ENCODE measurements around a stretch of chr1.

DNA sequence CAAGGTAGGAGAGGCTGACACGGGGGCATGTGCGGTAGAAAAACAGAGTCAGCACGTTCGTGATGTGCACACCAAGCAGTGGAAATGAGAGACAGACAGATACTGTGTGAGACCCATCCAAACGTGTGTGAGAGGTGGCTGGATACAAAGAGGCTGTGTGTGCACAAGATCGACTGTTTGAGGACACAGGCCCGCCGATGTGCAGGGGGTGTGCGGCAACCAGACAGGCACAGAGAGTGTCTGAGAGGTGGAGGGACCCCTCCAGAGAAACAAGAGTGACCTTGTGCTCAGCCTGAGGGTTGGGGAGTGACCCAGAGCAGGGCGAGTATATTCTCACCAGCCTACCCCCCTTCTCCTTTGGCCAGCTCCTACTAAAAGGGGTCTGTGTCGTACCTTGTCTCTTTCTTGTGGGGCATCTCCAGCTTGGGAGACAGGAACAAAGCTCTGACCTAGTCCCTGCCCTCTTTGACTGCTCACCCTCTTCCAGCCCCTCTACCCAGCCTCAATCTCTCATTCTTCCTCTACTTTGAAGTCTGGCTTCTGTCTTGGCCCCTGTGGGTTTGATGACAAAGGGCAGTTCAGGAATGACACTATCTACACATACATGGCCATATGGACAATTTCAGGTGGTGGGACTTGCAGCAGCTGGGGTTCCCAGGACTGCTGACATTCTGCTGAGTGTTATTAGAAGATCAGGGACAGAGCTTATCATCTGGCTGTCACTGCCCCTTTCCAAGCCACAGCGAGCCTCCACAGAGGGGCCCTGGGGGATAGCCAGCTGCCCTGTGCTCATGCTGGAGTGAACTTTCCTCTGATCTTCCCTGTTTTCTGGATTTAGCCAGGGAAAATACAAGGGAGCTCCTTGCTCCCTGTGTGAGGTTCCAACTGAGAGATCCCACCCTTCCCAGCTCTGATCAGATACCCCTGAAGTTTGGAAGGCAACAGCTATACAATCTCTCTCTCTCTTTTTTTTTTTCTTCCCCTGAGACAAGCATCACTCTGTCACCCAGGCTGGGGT lies 97.5 kb upstream of the IPO9 start:
- PRO-cap, result no peak

DNA sequence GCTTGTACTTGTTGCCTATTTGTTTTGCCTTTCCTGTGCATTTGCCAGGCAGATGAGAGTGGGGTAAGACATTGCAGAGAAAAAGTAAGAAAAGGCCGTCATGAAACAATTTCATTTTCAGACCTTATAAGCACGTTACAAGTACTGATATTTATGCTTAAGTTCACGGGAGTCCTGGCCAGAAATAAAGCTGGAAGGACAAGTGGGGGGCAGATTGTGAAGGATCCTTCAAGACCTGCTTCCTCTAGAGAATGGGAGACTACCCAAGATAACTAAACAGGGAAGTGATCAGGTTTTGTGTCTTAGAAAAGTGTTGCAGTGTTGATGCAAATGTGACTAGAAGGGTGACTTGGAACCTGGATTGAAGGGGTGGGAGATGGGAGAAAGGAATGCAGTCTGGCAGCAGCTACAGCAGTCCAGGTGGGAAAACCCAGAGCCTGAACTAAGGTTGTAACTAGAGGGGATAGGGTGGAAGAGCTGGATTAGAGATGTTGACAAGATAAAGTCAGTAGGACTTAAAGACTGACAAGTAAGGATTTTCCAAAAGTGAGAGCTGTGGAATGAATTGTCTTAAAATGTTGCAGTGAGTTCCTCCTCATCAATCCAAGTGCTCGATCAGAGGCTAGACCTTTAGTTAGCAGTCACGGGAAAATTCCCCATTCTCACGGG lies 7.2 kb upstream of the SHISA4 start:
- PRO-cap, result no peak

- PRO-cap, result no peak
Observed at GRCh38 chr1:201899915-201901164, 11.6 kb downstream of the SHISA4 start.

DNA sequence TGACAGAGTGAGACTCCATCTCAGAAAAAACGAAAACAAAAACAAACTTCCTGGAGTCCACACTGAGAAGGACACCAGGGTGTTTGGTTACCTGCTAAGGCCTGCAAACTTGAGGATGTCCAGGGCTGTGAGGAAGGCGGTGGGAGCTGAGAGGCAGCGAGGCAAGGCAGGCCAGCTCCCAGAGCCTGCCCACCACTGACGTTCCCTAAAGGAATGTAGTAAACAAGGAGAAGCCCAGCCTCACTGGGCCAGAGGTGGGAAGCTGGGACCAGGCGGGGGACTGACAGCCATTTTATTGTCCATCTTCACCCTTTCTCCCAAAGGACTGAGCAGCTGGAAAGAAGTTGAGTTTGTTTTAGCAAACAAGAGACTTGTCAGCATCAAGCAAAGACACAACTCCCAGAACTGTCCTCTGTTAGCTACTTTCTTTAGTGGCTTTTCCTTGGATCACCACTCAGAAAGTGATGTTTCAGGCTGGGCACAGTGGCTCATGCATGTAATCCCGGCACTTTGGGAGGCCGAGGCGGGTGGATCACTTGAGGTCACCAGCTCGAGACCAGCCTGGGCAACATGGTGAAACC lies 24.2 kb downstream of the SHISA4 start:
- PRO-cap, result no peak

GRCh38 chr1:201918247-201918951 lies 27.9 kb downstream of the LMOD1 start:
- PRO-cap, result no peak

DNA sequence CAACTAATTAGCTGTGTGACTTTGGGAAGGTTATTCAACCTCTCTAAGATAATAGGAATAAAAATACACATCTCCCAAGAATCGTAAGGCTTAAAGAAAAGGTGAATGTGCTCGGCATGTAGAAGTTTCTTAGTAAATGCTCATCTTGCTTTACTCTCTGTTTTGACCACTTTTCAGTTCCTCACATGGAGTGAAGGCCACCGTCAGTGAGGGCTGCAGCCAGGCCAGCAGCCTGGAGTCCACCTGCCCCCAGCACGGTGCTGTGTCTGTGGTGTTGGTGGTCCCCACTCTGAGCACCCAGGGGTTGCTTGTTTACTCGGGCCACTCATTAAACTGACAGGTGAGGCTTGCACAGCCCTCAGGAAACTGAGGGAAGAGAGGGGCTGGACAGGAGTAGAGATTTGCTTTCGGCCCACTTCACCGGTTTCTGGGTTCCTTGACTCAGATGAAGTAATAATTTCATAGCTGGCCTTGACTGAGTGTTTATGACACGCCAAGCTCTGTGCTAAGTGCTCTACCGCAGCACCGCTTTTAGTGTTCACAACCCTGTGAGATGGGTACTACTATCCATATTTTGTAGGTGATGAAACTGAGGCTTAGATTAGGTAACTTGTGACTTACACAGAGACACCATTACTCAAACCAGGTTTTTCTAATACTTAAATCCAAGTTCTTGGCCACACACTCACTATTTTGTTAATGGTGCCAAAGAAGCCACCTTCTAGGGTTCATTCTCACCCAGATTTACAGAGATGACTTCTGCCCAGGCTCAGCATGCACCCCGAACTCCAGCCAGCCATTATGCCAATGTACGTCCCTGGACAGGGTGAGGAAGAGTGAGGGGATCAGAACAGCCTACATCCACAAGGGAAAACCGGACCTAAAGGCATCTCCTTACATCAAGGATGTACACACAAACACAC lies 2.8 kb downstream of the LMOD1 start:
- PRO-cap, result no peak

GRCh38 chr1:202009352-202009631 lies 1.1 kb upstream of the ELF3 start:
- PRO-cap, result no peak

- PRO-cap, result no peak
Observed at GRCh38 chr1:202015839-202016506, 5.6 kb downstream of the ELF3 start.

DNA sequence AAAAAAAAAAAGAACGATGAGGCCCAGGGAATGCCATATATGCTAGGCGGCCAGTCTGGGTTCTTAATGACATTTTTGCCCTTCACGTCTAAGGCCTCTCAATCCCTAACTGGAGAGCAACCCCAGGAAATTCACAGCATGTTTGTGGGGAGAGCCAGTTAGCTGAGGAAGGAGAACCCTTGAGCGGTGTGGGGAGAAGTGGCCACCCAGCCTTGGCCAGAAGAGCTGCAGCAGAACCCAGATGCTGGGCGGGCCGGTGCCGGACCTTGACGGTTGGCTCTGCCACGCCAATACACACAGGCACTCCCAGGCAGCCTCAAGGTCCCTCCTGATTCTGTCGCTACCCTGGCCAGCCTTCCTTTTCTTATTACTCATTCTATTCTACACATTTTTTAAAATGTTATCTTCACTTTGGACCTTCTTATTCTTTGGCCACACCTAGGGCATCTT lies 50.6 kb upstream of the GPR37L1 start:
- PRO-cap, result no peak

DNA sequence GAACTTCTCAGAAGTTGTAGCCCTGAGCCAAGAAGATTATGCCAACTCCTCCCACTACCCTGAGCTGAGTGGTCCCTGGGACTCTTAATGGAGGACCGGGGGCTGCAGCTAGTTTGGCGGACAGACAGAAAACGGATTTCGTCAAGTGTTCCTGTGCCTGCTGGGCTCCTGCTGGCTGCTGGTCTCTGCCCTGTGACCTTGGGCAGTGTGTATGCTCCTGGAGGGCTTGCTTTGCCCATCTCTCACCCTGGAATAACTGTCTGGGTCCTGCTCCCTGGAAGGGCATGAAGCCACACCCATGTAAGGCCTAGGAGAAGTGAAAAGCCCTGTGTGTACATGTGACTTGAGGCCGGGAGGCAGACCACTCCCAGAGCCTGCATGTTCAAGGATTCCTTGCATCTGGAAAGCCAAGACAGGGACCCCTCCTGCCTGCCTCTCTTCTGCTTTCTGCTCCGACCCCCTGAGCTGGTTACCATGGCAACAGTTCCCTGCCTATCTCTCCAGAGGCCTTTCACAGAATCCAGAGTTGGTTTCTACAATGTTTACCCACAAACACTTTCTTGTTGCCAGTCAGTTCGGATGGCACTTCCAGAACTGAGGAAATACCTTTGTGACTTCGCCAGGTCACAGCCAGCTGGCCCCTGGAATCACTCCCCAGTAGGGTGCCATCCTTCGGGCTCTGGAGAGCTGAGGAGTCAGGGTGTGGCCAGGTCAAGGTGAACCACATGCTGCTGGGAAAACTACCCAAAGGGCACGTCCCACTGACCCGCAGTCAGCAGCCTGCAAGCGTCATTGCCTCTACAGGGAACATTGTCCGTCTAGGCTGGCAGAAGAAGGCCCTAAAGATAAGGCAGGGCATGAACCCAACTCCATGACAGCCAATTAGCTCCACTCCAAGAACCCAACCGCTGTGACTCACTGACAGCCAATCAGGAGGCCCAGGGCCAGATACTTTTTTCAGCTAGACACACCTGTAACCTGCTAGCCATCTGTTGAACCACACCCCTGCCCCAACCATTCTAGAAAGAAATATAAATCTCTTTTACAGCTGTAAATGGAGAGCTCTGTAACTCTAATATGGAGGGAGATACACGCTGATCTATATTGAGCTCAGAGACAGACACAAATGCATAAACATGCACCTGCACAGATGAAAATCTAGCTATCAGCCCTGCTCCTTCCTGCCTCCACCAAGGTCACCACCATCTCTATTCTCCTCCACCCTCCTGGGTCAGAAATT lies 14.6 kb upstream of the GPR37L1 start:
- PRO-cap, result no peak

DNA sequence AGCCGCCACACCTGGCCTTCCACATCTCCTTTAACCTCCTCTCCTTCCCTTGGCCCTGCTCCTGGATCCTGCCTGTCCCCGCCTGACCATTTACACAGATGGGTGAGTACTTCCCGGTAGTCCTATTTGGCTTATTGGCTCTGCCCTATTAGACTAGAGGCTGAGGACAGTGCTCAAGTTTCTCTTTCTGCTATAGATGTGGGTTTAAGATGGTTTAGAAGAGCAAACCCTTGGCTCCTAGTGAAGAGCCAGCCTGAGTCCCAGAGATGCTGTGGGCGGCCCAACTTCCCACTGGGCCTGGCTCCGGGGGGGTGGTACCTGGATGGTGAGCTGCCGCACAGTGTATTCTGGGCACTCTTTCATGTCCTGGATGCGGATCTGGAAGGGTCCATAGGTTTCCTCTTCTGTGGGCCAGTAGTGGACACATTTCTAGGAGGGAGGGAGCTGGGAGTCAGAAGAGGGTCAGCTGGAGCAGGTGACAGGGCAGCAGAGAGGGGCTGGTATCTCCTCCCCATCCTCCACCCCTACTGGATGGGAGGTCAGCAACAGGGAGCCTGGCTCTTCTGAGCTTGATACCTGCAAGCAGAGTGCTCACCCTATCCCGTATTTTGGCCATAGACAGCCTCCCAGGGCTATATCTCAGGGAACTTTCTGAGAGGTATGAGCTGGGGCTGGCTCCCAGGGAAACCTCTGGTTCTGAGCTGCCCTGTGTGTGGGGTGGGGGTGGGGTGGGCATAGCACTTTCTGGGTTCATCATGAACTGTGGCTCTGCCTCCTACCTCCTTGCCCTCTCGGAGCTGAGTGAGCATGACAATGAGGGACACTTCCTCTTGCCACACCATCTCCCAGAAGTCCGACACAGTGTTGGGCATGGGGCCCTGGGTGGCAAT lies 6.8 kb downstream of the PTPN7 start:
- PRO-cap, result no peak

- PRO-cap, result no peak
Observed at GRCh38 chr1:202200681-202201052, 7.1 kb downstream of the LGR6 start.

GRCh38 chr1:202520141-202521270 lies 172.0 kb downstream of the PPP1R12B start:
- PRO-cap, result no peak

DNA sequence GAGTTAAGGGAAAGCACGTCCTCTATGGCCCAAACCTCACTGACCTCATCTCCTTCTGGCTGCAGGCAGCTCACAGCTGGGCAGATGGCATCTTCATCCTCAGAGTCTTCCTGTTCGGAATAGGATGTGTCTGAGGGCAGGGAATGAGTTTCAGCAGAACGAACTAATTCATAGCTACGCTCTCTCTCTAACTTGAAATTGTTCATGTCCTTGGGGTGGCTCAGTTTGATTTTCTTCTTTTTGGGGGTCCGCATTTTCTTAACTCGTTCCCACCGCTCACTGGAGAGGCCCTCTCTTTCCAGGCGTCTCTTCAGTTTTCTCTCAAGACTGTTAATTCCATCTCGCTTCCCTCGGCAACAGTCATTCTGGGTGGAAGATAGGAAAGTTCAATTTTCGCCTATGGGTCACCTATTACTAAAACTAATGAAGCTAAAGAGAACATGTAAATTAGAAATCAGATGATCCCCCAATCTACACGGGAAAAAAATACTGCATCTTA lies 19.5 kb upstream of the SYT2 start:
- PRO-cap, result no peak

DNA sequence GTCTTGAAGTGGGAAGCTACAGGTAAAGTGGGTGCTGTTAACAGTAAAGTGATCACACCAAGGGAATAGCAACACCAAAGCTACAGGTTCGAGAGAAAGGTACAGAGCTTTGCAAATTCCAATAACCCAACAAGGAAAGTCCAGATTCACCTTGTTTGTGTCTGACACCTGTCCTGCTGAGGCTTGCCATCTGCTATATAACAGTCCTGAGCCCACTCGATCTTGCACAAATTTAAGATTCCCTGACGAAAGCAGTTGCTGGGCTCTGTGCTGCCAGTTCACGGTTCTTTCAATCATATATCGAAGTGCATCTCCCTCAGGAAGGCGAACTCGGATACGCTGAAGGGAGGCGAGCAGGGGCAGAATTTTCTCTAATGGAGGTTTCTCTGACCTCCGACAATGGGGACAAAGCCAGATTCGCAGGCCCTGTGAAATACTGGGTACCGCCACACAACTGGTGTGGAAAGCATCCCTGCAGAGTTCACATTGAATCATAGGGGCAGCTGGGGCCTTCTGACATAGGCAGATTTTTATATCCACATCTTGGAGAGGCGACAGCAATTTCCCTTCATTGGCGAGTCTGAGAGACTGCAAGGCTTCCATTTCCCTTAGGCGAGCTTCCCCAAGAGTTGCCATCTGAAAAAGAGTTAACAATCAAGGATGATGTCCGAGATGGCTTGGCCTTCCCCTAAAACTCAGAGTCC lies 23.1 kb upstream of the SYT2 start:
- PRO-cap, result no peak

DNA sequence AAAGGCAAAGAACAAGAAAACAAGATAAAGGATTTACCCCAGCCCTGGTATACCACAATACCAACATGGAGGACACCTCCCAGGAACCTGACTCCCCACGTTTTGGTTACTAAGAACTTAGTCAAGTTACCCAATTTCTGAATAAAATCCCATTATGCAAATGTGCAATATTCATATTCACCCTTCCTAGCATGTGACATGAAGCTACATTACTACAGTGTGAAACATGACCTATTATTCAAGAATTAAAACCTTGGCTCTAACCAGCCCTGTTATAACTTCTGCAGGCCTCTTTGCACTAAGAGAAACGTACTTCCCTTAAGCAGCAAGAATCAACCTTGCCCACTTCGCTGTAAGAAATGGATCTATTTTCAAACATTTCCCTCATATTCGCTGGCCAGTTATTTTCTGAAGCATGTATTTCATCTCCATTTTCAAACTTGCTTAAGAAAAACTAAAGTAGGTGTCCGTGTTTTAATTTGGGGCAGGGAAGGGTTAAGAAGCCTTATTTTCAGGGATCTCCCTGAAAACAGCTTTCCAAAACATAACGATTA lies 2.0 kb downstream of the KDM5B start:
- PRO-cap, result no peak

DNA sequence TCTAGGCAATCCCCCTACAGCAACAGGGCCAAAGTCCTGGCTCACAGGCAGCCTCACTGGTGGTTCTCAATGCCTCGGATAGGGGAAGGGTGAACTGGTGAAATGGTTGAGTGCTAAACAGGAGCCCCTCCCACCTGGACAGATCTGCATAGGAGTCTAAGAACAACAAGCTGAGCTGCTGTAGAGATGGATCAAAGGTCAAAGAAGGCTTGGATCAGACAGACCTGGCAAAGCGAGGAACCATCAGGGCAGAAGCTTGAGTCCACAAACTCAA lies 31.8 kb downstream of the RABIF start:
- PRO-cap, result no peak

GRCh38 chr1:202891327-202891808 lies 2.4 kb upstream of the RABIF start:
- PRO-cap, result no peak

DNA sequence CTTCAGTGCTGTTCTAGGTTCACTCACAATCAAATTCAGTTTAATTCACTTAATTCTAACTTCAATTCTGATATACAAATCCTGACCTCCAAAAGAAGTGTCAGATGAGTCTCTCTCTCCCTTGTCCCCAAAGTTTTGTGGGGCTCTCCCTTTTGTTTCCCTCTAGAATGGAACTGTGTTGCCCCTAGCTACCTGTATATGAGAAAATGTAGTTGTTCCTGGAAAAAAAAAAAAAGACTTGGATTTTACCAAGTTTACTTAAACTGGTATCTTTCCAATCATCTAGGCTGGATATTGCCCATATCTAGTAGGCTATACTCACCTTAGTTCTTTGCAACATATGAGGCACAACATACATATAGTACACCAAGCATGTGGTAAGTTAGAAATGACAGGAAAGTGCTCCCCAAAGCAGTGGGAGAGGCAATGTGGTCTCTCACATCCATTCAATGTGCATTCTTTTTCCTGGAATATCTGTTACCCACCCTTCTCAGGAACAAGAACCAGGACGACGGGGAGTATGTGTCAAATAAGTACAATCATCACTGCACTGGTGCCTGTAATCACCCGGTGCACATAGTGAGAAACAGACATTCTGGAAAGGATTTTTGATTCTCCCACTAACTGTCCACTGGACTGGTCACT lies 3.0 kb upstream of the RABIF start:
- PRO-cap, result no peak

- PRO-cap, result no peak
Observed at GRCh38 chr1:203129733-203130360, 2.3 kb downstream of the ADORA1 start.